Left lobe of liver (tissue), 1 donor: ENCODE measurements around a stretch of chr1.

DNA sequence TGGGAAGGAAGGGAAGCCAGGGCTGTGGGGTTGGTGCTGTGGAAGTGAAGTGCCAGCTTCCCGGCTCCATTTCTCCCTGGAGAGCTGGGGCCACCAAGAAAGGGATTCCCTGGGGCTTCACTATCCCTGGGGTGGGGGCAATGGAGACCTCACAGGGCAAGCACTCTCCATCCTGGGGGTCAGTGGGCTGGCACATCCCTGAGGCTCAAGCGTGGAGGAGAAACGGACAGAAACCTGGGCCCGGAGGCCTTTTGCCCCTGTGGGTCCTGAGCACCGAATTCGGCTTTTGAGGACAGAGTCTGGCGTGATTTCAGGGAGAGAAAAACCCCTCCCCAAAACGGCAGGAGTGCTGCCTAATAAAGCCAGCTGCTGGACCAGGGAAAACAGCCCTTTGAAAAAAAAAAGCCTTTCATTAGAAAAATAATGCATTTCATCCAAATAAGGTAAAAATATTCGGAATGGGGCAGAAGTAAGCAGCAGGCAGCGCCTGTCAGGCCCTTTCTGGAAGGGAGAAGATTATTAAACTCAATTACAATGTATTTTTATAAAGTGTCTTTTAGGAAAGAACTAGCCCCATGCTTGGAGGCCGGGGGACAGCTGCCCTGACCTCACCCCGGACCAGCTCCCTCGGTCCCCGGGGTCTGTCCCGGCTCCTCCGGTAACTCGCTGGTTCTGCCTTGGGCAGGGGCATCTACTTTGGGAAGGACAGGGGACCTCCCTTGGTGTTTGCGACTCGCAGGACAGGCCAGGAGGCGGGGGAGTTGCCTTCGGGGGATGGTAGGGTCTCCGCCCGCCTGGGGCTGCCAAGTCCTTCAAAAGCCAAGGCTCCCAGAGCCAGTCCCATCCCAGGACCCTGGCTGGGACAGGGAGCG, 157.6 kb downstream of the PEX14 start:
- PRO-cap = no peak

DNA sequence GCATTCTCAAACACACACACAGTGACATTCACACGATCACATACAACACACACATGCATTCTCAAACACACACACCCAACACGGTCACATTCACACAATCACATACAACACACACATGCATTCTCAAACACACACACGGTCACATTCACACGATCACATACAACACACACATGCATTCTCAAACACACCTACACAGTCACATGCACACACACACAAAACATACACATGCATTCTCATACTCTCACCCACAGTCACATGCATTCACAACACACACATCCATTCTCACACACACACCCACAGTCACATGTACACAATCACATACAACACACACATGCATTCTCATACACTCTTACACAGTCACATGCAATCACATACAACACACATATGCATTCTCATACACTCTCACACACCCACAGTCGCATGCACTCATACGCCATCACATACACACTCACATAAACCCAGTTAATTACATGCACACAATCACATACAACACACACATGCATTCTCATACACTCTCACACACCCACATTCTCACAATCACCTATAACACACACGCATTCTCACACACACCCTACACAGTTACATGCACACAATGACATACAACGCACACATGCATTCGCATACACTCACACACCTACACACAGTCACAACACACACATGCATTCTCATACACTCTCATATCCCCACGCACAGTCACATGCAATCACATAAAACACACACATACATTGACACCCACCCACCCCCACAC, 134.8 kb downstream of the CASZ1 start:
- PRO-cap = no peak

DNA sequence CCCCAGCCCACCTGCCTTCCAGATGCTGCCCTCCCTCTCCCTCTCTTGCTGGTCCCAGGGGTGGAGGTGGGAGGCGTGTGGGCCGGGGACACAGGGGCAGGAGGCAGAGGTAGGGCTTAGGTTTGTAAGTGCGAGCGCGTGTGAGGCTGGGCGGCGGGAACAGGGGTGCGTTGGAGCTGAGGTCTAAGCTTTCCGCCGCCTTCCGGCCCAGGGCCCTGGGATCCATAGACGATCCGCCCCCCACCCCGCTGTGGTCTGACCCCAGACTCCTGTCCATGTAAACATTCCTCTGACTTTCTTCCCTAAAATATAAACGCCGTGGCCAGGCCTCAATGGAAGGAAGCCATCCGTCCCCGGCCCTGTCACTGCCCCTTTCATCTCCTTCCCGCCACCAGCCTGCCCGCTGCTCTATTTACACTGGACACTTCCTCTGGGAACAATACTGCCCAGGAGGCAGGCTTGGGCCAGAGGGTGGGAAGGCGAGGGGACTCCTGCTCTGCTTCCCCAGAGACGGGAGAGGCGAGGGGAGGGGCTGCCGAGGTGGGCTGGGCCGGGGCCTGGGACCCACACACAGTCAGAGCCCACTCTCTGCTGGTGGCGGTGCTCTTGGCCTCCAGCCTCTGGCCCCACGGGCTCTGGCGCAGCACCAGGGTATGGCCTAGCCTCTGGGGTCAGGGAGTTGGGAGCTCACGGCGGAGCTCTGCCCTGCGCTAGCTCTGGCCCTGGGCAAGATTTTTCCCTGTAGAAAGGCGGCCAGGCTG, 128.3 kb downstream of the CASZ1 start:
- PRO-cap = no peak

DNA sequence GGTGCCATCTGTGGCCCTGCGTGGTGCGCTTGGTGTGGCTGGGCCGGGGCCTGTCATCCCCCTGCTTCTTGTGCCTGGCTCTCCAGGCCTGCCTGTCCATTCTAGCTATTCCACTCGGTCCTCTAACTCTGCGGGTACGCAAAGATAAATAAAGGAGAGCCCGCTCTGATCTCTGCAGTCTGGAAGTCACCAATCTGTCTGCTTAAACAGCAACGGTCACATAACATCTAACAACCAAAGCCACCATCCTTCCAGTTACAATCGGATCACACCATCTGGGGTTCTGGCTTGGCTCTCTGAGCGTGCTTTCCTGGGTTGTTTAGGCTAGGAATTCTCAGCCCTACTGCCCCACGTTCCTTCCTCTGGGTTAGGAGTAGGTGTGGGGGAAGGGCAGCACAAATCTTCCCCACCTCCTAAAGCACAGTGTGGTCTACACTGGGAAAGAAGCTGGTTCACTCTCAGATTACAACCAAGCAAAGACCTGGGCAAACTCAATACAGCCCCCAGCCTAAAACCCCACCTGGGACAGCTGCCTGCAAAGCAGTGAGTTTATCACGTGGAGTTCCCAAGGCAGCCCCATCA, 113.5 kb downstream of the CASZ1 start:
- PRO-cap = no peak

DNA sequence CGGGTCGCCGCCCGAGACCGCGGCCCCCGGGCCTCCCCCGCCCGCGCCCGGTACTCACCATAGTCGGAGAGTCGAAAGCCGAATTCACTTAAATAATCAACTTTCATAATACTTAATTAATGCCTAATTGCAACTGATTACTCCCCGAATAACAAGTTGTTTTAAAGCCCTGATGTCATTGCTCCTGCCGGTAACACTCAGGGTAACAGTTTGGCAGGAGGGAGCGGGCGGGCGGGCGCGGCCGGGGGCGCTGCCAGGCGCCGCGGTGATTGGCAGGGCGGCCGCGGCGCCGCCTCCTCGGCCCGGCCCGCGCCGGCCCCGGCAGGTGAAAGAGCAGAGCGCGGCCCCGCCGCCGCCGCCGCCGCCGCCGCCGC, 102.2 kb downstream of the CASZ1 start:
- PRO-cap = bidirectional peak, plus-strand start at position 336 of the sequence, minus-strand start at position 212 of the sequence

- PRO-cap = no peak
Observed at GRCh38 chr1:10696154-10696642, 100.2 kb downstream of the CASZ1 start.

GRCh38 chr1:10723742-10724725, 72.4 kb downstream of the CASZ1 start:
- PRO-cap = no peak

- PRO-cap = no peak
Observed at GRCh38 chr1:10724850-10725571, 71.4 kb downstream of the CASZ1 start.

- PRO-cap = no peak
Observed at GRCh38 chr1:10725572-10725760, 71.0 kb downstream of the CASZ1 start.

- PRO-cap = no peak
Observed at GRCh38 chr1:10772993-10773580, 23.4 kb downstream of the CASZ1 start.

DNA sequence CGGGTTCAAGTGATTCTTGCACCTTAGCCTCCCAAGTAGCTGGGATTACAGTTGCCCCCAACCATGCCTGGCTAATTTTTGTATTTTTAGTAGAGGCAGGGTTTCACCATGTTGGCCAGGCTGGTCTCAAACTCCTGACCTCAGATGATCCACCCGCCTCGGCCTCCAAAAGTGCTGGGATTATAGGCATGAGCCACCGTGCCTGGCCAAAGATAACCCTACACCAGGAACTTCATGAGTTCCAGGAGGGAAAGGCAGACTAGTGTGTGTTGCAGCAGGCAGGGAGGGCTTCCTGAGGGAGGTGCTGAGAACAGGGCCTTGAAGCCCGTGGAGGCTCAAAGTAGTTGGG, 21.7 kb upstream of the CASZ1 start:
- PRO-cap = no peak

GRCh38 chr1:10856849-10857596, 60.6 kb upstream of the CASZ1 start:
- PRO-cap = no peak

GRCh38 chr1:10862668-10863187, 66.3 kb upstream of the CASZ1 start:
- PRO-cap = no peak

- PRO-cap = bidirectional peak, plus-strand start at chr1:11046491, minus-strand start at chr1:11046324
Observed at GRCh38 chr1:11046077-11046905, 748 bp downstream of the MASP2 start.

DNA sequence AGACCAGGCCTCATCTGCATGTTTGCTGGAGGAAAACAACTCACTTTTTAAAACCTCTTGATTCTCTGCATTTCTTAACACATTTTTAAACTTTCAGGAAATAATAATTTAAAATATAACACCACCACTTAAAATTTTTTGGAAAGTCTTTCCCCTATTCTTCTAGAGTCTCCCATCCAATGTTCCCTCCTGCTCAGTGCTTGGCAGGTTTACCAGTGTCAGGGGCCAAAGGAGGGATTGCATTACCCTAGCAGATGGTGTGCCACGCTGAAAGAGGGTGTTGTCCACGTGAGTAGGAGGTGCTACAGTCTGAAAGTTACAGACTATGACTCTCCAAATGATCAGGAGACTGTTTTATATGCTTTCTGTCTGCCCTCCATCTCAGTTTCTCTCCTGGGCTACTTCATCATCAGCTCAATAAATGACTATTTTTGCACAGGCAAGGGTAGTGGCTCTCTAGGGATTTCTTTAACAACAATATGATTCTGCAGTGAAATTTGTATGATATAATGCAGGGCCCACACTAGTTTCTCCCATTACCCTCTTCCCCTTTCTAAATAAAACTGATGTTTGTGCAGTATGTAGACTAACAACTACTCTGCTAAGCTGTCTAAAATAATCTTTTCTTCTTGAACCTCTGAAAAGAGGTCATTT, 31.3 kb upstream of the ANGPTL7 start:
- PRO-cap = bidirectional peak, plus-strand start at position 357 of the sequence, minus-strand start at position 202 of the sequence

GRCh38 chr1:11204347-11205224, 15.4 kb downstream of the ANGPTL7 start:
- PRO-cap = no peak

DNA sequence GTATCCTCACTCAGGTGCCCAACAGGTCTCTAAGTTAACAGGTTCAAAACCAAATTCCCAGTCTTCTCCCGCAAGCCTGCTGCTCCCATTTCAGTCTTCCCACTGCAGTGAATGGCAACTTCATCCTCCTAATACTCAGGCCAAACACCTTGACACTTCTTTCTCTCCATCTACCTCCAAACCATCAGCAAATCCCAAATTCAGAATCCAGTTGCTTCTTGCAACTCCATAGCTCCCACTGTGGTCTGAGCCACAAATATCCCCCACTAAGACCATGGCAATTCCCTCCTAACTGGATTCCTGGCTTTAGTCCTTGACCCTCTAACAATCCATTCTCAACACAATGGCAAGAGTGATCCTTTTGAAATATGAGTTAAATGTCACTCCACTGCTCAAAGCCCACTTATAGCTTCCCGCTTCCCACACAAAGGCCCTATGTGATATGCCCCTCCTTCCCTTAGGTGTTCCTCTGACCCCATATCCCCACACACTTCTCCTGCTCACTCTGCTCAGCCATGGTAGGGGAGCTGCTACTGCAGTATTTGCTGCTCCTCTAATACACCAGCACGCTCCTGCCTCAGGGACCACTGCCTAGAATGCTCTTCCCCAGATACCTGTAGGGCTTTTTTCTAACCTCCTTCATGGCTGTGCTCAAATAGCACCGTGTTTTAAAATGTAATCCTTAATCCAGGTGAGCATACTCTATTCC, 11.5 kb downstream of the MTOR start:
- PRO-cap = no peak

- PRO-cap = no peak
Observed at GRCh38 chr1:11339678-11340350, 66.8 kb downstream of the UBIAD1 start.

DNA sequence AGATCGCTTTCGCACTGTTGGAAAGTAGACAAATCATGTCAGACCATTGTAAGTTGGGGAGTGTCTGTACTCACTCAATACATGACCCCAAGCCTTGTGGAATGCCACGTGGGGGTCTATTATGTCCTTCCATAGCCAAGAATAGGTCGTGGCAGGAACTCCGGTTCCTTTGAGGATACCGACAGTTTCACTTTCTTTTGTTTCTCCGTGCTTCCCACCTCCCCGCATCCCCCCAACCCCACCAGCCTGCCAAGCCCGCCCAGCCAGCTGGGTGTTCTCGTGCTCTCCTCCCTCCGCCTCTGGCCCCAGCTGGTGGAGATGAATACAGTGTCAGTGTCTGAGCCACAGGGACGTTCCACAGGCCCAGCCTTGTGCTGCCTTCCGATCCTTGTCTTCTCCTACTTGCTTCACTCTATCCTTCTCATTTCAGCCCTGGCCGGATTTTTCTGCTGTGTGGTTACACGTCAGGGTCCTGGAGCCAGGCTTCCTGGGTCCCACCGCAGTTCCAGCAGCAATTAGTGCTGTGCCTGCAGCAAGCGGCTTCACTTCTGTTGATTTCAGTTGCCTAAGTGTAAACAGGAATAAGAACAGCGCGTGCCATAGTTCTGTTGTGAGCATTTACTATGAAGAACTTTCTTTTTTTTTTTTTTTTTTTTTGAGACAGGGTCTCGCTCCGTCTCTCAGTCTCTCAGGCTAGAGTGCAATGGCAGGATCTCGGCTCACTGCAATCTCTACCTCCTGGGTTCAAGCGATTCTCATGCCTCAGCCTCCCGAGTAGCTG, 4.1 kb upstream of the AGTRAP start:
- PRO-cap = unidirectional peak, plus-strand start at position 327 of the sequence

DNA sequence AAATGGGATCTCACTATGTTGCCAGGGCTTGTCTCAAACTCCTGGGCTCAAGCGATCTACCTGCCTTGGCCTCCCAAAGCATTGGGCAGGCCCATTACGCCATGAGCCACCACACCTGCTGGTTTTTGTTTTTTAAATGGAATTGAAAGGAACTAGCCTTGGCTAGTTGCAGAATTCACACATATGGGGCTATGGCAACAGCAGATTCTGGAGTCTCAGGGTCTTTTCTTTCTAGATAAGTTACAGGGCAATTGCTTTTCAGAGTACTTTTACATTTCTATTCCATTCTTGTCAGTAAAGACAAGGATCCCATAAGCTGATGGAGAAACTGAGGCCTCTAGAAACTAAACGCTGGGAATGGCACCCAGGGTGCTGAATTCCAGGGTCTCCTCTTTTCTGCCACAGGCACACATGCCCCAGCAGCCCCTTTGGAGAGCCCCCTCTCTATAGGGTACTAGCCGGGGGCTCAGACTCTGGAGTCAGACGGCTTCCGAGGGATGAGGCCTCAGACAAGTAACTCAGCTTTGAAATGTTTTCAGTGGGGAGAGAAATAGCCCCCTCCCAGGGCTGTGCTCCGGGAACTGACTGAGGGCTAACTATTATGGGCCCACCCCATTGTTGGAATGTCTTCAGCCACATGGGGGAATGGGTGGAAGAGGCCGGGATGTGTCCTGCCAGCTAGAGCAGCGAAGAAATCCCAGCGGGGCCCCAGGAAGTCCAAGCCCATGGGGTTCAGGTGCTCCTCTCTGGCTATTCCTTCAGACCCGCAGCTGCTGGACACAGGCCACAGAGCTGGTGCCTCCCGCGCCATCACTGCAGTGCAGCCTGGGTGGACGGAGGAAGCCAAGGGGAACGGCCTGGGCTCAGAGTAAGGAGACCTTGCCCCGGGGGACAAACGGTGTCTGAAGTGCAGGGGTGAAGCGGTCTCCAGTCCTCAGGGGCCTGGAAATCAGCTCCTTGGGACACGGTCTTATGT, 18.9 kb downstream of the MTHFR start:
- PRO-cap = no peak